Parotid gland (tissue), 1 donor: Measurements from ENCODE around the gene KLF1.

- PRO-cap = bidirectional peak, plus-strand start at chr19:11482260, minus-strand start at chr19:11482097
Observed at GRCh38 chr19:11481464-11482182, 777 bp upstream of the ELAVL3 start.

GRCh38 chr19:11536014-11536354 lies 2.7 kb upstream of the CNN1 start:
- PRO-cap = bidirectional peak, plus-strand start at chr19:11536271, minus-strand start at chr19:11536101

GRCh38 chr19:11574584-11575307 lies 2.7 kb downstream of the ACP5 start:
- PRO-cap = no peak

DNA sequence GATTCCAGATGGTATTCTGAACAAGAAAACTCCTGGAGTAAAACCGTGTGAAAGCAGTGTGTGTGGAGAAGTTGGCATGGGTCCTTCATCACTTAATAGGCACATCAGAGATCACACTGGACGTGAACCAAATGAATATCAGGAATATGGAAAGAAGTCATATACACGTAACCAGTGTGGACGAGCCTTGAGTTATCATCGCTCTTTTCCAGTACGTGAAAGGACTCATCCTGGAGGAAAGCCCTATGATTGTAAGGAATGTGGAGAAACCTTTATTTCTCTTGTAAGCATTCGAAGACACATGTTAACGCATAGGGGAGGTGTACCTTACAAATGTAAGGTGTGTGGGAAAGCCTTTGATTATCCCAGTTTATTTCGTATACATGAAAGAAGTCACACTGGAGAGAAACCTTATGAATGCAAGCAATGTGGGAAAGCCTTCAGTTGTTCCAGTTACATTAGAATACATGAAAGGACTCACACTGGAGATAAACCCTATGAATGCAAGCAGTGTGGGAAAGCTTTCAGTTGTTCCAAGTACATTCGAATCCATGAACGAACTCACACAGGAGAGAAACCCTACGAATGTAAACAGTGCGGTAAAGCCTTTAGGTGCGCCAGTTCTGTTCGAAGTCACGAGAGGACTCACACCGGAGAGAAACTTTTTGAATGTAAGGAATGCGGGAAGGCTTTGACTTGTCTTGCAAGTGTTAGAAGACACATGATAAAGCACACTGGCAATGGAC lies 19.6 kb downstream of the ZNF627 start:
- PRO-cap = no peak

- PRO-cap = no peak
Observed at GRCh38 chr19:11617504-11618625, 20.6 kb downstream of the ZNF627 start.

GRCh38 chr19:11924434-11924813 lies 483 bp upstream of the ZNF700 start:
- PRO-cap = no peak

- PRO-cap = no peak
Observed at GRCh38 chr19:11949181-11949552, 15.7 kb upstream of the ZNF763 start.

GRCh38 chr19:12145323-12146104 lies 5.4 kb upstream of the ZNF20 start:
- PRO-cap = no peak

DNA sequence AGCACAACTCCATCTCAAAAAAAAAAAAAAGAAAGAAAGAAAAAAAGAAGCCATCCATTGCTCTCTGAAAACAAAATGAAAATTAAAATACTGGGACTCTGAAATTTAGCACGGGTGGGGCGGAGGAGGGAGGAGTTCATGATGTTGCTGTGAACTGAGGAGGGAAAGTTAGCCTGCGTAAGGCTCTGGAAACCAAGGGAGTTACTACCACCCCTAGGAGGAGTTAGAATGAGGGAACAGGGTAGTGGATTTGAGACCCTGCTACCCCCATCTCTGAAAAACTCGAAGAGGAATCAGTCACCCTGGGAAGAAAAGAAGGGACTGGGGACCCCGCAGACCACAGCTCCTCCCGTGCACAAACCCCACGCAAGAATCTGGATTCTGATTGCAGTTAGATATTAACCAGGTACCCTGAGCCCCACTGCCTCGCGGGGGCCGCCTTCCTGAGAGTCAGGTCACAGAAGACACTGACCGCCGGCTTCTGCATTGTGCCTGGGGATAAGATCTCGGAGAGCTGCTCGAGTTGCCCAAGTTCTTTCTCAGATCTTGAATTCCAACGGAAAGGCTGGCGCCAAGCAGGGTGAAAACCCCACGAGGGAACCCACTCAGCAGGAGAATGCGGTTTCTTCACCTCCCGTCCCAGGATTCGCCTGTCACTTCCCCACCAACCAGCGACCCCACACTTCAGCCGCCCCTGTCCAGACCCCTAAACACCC lies 933 bp downstream of the ZNF442 start:
- PRO-cap = no peak

- PRO-cap = no peak
Observed at GRCh38 chr19:12622906-12623247, 12.2 kb downstream of the ZNF791 start.

DNA sequence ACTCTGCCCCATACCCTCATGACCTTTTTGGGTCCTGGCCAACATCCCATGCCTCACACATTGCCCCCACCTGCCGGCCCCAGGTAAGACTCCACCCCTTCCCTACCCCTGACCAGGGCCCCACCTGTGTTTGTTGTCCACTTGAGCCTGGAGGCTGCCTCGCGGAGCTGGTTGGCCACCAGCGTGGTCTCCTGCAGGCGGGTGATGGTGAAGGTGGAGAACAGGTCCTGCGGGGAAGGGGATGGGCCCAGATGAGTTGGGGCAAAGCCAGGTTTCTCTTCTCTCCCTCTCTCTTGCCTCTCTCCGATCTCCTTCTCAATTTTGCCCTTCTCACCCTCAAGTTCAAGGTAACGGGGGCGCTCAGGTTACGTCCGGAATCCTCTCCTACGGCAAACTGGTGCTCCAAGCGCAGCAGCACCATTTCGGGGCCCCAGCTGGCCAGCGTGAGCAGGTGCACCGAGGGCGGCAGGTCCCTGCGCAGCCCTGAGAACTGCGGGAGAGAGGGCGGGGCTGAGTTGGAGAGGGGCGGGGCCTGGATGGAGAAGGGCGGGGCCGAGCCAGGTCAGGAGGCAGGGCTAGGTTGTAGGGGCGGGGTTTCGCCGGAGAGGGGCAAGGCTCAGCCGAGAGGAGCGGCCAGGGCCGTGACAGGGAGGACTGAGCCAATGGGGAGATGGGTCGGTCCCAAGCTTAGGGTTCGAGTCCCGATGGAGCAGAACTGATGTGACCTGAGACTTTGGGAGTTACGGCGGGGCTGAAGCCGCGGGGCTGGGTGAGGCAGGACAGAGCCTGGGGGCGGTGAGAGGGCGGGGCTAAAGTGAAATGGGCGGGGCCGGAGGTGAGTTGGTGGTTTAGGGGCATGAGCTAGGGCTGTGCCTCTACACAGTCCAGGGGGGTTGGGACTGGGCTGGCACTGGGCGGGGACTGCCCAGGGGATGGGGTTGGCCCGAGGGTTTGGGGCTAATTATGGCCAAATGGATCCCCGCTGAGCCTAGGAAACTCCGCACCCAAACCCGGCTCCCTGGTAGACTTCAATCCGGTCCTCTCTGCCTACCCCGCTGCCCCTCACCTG lies 19.1 kb downstream of the MAN2B1 start:
- PRO-cap = no peak

- PRO-cap = no peak
Observed at GRCh38 chr19:12668023-12668466, 1.2 kb downstream of the WDR83OS start.

DNA sequence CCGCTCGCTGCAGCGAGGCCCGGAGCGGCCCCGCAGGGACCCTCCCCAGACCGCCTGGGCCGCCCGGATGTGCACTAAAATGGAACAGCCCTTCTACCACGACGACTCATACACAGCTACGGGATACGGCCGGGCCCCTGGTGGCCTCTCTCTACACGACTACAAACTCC lies 304 bp downstream of the JUNB start:
- PRO-cap = no peak

DNA sequence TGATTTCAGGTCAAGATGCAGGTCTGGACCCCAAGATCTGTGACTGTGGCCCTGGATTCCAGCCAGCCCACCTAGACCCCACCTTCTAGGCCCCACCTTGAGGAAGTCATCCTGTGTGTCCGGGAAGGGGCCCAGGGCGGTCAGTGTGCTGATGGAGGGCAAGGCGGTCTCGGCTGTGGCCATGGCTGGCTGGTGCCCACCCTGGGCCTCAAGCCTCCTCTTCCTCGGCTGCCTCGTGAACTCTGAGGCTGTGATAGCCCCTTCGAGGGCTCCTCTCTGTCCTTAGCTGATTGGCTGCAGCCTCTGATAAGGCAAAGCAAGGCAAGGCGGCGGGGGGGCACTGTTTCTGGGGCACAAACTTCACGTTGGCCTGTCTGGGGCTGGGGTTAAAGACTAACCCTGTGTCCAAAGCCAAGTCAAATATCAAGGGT lies at the start of gene KLF1:
Gene KLF1, minus strand, starts transcription at position 244 of the 431 bp plus-strand sequence.
- PRO-cap = no peak

GRCh38 chr19:12912500-12912902 lies 6.6 kb downstream of the SYCE2 start:
- PRO-cap = no peak

DNA sequence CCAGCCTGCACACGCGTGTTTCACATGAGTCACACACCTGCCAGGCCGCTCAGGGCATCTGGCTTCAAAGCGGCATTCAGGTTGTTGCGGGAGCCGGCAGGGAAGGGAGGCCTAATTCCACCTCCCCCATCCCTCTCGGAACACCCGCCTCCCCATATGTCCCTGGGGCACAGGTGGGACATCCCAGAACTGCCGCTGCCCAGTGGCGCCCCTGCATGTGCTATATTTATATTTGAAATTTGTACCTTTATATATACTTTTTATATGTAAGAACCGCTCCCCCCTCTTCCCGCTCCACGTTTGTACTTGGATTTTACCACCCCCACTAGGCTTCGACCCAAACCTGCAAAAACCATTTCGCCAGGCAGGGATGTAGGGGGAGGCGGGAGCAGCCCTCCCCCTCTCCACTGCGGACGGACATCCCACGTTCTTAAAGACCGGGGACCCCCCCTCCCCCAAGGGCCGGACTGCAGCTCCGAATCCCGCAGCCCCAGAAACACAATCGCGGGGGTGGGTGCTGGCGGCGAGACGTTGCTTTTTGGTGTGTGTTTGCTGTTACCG lies 15.5 kb downstream of the NFIX start:
- PRO-cap = unidirectional peak, plus-strand start at position 79 of the sequence

GRCh38 chr19:13019791-13020386 lies 24.6 kb downstream of the NFIX start:
- PRO-cap = no peak

DNA sequence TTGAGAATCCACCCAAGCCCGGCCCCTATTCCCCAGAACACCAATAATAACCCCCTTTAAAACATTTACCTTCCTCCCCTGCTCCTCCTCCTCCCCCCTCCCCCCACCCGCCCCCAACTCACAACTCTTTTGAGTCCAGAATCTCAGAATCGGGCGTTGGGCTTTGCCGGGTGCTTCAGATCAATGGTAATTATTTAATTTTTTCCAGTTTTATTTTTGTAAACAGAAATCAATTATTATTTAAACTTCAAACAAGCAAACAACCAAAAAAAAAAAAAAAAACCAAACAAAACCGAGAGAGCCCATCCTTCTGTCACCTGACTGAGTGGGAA lies 28.5 kb downstream of the NFIX start:
- PRO-cap = no peak

- PRO-cap = no peak
Observed at GRCh38 chr19:13063333-13064115, 39.1 kb downstream of the LYL1 start.

DNA sequence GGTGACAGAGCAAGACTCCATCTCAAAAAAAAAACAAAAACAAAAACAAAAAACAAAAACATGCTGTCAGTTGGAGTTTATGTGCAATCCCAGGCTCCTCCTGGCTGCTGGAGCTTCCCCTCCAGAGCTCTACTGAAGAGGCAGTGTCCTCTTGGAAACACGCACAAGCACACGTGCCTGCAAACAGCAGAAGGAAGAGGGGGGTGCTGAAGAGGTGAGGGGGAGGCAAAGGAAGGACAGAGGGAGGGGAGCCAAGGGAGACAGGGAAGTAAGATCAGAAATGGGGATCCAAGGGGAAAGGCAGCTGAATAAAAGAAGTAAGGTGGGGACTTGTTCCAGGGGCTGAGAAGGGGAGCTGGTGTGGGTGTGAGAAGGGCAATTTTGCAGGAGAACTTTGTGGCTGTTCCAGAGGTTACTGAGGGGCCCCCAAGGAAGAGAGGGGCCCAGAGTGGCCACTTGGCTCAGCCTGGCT lies 34.5 kb downstream of the LYL1 start:
- PRO-cap = no peak